Myometrial cell (primary cell): Measurements from ENCODE around the genes WBP2 and RNF157.

- RAMPAGE, long total RNA: no peak
Observed at GRCh38 chr17:75603796-75604745, 16.5 kb downstream of the MYO15B start.

GRCh38 chr17:75632891-75633347 is 315 bp upstream of the SMIM5 start:
- RAMPAGE, long total RNA: no peak

DNA sequence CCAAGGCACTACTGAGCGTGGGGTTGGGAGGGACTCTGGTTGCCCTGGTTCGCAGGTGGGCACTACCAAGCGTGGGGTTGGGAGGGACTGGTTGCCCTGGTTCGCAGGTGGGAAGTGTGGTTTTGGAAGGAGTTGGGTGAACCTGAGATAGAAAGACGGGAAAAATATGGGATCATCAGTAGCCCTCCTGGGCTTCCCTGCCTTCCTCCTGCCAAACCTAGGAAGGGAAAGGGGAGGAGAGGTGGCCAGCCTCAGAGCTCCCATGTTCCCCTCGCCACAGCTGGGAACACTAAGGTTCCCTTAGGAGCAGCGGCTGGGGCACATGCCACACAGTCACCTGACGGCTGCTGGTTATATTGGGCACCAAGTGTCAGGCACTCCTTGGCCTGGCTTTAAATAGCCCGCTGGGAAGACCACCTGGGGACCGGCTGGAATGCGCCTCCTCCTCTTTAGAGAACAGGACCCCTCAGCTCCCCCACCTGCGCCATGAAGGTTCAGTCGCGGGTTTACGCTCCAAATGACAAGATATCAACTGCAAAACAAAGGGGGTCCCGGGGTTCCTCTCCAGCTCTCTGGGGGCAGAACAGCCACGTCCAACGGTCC is 3.1 kb downstream of the SMIM5 start:
- RAMPAGE, long total RNA: no peak

- RAMPAGE, long total RNA: no peak
Observed at GRCh38 chr17:75684178-75685491, 17.5 kb downstream of the SAP30BP start.

DNA sequence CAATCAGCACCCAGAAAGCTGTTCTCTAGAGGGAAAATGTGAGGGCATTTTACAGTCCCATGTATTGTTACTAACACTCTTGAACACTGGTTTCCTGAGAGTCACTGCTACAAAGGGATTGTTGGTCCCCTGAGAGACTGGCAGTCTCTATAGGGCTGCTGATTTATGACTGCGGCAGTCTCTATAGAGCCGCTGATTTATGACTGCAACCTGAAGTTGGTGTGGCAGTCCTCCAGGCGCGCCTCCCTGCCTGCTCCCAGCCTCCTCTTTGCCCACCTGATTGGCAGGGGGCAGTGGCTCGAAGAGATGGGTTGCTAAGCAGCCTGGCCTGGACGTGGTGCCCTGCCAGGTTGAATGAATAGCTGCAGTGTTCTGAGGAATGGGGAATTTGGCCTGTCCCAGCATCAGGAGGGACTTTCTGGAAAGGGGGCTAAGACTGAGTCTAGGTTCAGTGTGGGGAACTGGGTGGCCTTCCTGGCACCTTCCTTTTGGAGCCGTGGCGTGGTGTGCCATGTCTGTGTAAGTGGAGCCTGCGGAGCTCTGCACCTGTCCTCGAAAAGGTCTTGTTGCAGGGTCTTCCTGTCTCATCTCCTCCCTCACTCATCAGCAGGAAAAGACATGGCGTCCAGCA is 24.8 kb downstream of the SAP30BP start:
- RAMPAGE, long total RNA: no peak

DNA sequence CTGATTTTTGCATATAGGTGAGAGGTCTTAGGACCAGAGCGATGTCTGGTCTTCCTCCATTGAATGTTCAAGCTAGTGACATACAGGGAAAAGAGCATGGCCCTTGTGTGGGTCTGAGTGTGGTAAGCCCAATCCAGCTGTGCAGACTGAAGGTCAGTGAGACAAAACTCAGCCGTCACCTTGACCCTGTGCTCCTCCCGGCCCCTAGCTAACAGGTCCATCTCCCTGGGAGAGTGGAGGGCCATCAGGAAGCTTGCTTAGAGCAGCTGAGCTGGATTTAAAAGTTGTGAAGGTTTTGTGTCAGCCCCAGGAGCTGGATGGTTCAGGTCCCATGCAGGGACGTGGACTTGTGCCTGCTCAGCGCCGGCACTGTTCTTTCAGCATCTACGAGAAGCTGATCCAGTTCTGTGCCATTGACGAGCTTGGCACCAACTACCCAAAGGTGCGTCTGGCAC is 18.3 kb upstream of the ITGB4 start:
- RAMPAGE, long total RNA: no peak

GRCh38 chr17:75757332-75757825 is 7.6 kb downstream of the GALK1 start:
- RAMPAGE, long total RNA: no peak

- RAMPAGE, long total RNA: no peak
Observed at GRCh38 chr17:75764037-75764573, 887 bp downstream of the GALK1 start.

- RAMPAGE, long total RNA: no peak
Observed at GRCh38 chr17:75850805-75852083, 3.9 kb downstream of the WBP2 start.

DNA sequence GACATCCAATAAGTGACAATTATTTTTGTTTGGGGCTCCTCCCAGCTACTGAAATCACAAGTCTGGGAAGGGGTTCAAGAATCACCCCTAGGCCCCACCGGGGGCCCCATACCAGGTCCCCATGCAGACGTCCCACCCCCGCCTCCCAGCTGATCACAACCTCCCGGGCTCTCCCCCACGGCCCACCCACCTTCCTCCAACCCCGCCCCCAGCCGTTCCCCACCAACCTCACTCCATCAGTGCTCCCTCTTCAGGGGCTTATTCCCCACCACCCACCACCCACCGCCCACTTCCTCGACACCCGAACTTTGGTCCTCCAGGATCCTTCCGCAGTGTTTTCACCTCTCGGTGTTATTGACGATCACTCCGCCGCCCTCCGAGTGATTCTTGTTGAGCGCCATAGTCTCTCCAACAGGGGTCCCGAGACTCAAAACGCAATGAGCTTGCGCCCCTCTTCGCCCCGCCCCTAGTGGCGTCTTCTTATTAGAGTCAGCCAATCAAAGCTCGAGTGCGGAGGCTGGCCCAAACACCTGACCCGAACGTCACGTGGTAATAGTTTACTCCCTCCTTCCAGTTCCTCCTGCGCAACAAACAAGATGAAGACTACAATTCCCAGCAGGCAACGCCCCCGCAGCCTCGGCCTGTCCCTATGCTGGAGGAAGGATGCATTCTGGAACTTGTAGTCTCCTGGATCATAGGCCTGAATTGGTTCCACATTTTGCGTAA is at the start of gene WBP2:
Gene WBP2 (minus strand): TSS at position 439 of the 726 bp plus-strand sequence.
- RAMPAGE, long total RNA: start-site peak on the minus strand centred at position 432 of the sequence, 46 bp wide, 1,331 and 1,534 reads in 2 replicates

DNA sequence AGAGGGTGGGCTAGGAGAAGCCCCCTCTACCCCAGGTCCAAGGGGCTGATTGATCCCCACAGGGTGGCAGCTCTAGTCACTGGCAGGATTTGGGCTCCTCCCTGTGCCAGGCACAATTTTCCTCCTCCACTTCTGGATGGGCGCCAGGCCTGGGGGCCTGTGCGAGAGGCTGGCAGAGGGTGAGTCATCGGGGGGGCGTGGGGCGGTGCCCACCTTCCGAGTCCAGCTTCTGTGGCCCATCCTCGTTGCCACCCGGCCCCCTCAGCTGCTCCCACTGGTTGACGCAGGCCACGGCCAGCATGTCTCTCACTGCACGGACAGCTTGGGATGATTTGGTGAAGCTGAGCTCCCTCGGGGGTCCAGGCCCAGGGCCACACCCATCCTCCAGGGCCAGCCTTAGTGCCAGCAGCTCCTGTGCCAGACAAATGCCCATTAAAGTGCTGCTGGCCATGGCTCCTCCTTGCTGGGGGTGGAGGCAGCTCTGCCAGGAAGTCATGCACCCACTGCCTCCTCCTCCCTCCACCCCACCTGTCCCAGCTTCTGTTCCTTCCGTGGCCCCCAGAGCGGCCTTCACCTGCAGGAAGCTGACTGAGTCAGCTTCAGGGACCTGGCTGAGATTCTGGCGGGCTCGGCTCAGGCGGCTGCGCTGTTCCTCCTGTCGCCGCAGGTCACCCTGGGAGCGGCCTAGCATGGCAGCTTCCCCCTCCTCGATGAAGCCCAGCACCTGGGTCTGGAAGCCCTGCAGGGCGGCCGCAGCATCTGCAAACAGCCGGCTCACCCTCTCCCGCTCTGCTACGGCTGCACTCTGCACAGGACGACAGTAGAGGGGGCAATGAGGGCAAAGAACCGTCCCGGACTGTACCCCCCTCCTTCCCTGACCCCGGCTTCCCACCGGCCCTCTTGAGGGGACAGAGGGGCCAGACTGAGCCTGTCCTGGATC is 2.4 kb downstream of the TRIM47 start:
- RAMPAGE, long total RNA: no peak

DNA sequence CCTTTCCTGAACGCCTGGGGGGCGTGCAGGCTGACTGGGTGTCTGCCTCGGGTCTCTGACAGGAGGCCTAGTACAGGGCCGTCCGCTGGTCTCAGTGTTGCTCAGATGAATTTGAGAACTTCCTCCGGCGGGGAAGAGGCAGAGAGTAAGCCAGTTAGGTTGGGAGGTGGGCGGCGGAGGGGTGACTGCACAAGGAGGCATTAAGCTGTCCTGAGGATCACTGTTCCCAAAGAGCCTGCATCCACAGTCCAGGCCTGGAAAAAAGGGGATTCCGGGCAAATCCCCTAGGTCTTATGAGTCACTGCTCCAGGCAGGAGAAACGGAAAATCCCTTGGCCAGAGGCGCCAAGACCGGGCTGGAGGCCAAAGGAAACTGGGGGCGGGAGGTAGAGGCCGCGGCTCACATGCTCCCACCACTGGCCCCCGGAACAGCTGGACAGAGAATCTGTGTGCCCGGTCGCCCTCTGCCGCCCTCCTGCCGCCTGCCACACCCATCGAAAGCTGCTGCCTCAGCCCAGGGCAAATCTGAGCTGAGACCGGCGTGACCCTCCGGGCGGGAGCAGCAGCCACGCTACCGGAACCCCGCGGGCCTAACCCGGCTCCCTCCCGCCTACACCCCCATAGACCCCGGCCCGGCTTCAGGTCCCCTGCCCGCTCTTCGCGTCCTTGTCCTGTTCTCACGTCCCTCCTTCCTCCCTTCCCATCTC is 1.2 kb downstream of the TRIM47 start:
- RAMPAGE, long total RNA: no peak

GRCh38 chr17:75975875-75976500 is 3.0 kb downstream of the ACOX1 start:
- RAMPAGE, long total RNA: no peak

DNA sequence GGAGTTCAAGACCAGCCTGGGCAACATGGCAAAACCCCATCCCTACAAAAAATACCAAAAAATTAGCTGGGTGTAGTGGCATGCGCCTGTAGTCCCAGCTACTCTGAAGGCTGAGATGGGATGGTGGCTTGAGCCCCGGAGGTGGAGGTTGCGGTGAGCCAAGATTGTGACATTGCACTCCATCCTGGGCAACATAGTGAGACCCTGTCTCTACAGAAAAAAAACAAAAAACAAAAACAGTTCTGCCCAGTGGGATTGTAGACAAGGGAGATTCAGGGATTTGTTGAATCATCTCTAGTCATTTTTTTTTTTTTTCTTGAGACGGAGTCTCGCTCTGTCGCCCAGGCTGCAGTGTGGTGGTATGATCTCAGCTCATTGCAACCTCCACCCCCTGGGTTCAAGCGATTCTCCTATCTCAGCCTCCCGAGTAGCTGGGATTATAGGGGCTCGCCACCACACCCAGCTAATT is 1.1 kb downstream of the TEN1 start:
- RAMPAGE, long total RNA: no peak

GRCh38 chr17:75982089-75982445 is 3.0 kb downstream of the TEN1 start:
- RAMPAGE, long total RNA: no peak

- RAMPAGE, long total RNA: no peak
Observed at GRCh38 chr17:76078668-76079066, 315 bp upstream of the ZACN start.

GRCh38 chr17:76193508-76193915 is 46.8 kb downstream of the RNF157 start:
- RAMPAGE, long total RNA: no peak

DNA sequence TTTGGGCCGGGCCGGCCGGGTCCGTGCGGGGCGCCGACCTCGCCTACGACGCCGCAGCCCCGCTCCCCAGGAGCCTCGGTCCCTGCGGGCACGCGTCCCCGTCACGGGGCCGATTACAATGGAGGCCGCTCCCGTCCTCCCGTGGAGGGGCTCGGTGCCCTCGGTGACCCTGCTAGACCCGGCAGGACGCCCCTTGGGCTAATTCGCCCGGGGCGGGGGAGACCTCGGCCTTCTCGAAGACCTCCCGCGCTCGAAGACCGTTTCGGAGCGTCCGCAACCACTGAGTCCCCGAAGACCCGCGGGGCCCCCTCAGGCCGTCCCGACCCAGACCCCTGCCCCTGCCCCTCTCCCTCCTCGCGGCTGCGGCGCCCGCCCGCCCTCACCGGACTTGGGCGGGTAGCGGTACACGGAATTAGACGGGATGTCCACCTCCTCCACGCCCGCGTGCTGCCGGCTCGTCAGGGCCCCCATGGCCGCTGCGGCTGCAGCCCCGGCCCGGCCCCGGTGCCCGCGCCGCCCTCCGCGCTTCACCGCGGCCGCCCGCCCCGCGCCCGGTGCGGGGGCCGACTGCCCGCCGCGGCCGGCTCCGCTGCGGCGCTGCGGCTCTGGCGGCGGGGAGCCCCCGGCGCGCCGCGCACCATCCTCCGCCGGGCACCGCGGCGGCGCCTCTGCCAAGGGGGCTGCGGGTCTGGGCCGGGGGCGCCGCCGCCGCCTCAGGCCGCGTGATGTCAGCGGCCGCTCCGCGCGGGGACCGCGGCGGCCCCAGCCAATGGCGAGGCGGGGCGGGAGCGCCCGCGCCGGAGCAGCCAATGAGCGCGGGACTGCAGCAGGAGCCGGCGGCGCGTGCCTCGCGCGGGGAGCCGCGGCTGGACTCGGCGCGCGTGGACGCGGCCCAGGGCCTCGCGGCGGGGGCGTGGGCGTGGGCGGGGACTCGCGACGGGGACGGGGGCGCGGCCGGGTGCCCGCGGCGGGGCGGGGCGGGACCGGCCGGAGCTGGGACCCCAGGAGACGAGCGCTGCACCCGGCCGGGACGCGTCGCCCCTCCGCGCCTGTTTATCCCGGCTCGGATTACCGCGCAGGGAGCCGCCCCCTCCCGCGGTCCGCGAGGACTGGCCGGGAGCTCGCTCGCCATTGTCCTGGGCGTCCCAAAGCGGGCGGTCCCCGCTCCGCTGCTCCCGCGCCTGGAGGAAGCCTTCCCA is at the start of gene RNF157:
Gene RNF157 (minus strand): TSS at position 724 of the 1,199 bp plus-strand sequence.
- RAMPAGE, long total RNA: no peak

GRCh38 chr17:76264348-76265028 is 660 bp upstream of the UBALD2 start:
- RAMPAGE, long total RNA: no peak

- RAMPAGE, long total RNA: no peak
Observed at GRCh38 chr17:76498777-76499873, 2.1 kb downstream of the RHBDF2 start.